T-cell (primary cell): ENCODE measurements around the genes NUCB1, BAX, CD37 and TSKS.

- PRO-cap, 7 experiments, result peak in 7 of 7 experiments; most common plus-strand start chr19:48900355 (in 4); most common minus-strand start chr19:48900167 (in 7)
Observed at GRCh38 chr19:48899659-48900514, at the start of gene NUCB1. Gene NUCB1, plus strand, starts transcription at chr19:48900312.

DNA sequence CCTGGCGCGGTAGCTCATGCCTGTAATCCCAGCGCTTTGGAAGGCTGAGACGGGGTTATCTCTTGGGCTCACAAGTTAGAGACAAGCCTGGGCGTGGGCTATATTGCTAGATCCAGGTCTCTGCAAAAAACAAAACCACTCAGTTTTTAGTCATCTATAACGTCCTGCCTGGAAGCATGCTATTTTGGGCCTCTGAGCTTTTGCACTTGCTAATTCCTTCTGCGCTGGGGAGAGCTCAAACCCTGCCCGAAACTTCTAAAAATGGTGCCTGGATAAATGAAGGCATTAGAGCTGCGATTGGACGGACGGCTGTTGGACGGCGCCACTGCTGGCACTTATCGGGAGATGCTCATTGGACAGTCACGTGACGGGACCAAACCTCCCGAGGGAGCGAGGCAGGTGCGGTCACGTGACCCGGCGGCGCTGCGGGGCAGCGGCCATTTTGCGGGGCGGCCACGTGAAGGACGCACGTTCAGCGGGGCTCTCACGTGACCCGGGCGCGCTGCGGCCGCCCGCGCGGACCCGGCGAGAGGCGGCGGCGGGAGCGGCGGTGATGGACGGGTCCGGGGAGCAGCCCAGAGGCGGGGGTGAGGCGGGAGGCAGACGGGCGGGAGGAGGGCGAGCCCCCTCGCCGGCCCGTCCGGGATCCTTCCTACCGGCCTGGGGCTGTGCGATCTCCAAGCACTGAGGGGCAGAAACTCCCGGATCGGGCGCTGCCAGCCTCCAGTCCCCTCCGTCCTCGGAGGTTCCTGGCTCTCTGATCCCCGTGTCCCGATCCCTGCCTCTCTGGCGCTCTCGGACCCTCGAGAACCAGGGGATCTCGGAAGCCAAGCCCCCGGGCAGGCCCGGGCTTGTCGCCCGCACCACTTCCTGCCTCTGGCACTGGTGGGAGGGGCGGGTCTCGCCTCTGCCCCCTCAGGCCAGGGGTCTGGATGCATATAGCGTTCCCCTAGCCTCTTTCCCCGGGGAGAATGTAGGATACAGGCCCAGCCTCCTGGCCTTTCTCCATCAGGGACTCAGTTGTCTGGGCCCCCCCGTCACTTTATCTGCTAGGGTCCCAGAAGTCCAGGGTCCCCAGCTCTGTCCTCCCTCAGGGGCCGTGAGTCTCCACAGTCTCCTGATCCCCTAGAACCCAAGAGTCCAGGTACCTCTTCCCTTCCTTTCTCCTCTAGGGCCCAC is at the start of gene BAX:
Gene BAX (plus strand): TSS at position 500 of the 1,179 bp plus-strand sequence.
- PRO-cap, 7 experiments, result peak in 7 of 7 experiments; most common plus-strand start position 500 of the sequence (in 7); most common minus-strand start position 884 of the sequence (in 2)

GRCh38 chr19:49020651-49020884 is 219 bp upstream of the ENSG00000268655 start:
- PRO-cap, 7 experiments, result no peak in any of the 7 experiments

GRCh38 chr19:49071730-49072561 is 553 bp downstream of the KCNA7 start:
- PRO-cap, 7 experiments, result no peak in any of the 7 experiments

- PRO-cap, 7 experiments, result no peak in any of the 7 experiments
Observed at GRCh38 chr19:49147975-49148700, 7.1 kb downstream of the HRC start.

- PRO-cap, 7 experiments, result no peak in any of the 7 experiments
Observed at GRCh38 chr19:49155701-49156533, 721 bp upstream of the HRC start.

GRCh38 chr19:49164925-49165769 is 7.6 kb downstream of the TRPM4 start:
- PRO-cap, 7 experiments, result no peak in any of the 7 experiments

- PRO-cap, 7 experiments, result no peak in any of the 7 experiments
Observed at GRCh38 chr19:49165770-49166521, 8.4 kb downstream of the TRPM4 start.

GRCh38 chr19:49225472-49225934 is 67.9 kb downstream of the TRPM4 start:
- PRO-cap, 7 experiments, result no peak in any of the 7 experiments

DNA sequence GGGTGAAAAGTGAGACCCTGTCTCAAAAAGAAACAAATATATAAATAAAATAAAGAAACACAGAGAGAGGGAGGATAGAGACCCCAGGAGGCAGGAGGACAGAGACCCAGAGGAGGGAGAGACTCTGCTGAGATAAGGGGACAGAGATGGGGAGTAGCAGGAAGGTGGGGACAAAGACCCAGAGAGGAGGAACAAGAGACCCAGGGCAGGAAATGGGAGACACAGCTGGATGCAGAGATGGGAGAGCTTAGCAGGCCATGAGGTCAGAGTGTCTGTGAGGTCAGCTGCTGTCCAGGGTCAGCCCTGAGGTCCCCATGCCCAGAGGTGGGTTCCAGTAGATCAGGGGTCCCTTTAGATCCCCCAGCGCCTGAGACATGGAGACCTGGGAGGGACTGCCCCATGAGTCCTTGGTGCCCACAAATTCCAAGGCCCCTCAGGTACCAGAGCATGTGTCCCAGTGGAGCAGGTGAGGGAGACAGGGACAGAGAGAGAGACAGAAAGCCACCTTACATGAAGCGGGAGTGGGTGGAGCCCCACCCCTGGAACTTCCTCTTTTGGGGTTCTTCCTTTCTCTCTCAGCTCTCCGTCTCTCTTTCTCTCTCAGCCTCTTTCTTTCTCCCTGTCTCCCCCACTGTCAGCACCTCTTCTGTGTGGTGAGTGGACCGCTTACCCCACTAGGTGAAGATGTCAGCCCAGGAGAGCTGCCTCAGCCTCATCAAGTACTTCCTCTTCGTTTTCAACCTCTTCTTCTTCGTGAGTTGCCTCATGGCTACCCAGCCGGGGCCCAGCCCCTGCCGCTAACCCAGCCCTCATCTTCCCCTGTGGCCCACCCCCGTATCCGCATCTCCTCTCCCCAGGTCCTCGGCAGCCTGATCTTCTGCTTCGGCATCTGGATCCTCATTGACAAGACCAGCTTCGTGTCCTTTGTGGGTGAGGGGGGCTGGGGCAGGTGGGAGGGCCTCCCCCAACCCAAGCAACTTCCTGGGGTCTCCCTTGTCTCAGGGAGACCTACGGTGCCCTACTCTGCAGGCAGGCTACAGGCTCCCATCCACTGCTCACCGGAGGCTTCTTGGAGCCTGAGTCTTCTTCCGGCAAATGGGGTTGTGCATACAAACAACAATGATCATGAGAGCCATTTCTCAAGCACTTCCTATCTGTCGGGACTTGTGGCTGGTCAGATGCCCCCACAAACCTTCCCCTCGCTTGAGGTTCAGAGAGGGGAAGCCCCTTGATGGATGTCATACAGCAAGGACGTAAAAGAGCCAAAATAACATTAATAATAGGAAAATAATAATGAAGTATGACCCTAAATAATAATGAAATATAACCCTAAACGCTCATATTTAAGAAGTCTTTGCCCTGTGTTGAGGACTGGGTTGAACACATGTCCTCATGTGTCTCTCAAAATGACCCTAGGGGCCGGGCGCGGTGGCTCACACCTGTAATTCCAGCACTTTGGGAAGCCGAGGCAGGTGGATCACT is at the start of gene CD37:
Gene CD37 (plus strand): TSS at position 550 of the 1,482 bp plus-strand sequence.
- PRO-cap, 7 experiments, result peak in 7 of 7 experiments; most common plus-strand start position 550 of the sequence (in 3); most common minus-strand start position 1,096 of the sequence (in 4)

GRCh38 chr19:49362871-49363244 is 642 bp upstream of the TEAD2 start:
- PRO-cap, 7 experiments, result no peak in any of the 7 experiments

DNA sequence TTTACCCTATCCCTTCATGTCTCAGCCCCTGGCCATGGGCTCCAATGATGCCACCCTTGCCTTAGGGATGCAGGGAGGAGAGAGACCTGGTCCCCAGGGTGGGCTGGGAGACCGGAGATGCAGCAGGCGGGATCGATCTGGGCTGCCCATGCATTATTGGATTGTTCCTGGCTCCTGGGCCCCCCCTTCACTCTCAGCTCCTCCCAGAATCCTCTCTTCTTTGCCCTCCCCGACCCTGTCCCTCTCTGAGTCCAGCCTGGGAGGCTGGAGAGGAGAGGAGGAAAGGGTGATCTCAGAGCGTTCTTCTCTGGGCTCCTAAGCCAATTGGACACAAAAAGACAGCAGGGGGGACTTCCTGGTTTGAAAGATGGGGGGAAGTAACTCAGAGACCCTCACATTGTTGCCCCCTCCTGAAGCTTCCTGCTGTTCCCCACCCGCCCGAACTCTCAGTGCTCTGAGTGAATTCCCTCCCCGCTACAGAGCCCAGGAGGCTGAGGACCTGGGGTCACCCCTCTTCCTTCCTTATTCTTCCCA is 5.9 kb downstream of the KASH5 start:
- PRO-cap, 7 experiments, result no peak in any of the 7 experiments

DNA sequence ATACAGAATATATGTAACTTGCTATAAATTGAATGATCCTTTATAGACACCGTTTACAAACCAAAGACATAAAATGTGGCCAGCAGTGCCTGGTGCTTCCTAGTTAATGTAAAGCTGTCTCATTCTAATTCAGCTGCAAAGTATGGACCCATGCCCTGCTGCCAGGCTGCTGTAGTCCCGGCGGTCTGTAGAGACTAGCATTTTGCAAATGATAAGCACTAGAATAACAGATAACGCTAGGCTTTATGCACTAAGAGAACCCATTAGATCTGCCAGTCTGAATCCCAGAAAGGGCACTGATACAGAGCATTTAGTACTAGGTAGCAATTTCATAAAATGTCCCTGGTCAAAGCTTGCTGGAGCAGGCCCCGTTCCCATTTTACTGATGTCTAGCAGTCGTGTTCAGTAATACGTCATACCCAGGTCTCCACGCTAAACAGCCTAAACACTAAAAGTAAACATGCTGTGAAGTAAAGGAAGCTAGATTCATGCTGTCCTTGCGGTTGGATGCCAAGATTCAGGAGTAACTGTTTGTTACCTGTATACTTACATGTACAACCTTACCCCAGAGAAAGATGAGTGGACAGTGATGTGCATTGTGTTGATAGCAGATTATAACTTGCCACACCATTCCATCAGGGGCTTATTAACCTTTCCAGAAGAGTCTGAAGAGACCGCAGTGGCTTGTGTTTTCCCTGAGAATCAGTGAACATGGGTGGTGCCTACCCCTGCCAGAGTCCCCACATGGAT is 3.7 kb upstream of the RPS11 start:
- PRO-cap, 7 experiments, result peak in 2 of 7 experiments; most common plus-strand start position 462 of the sequence (in 1)

- PRO-cap, 7 experiments, result no peak in any of the 7 experiments
Observed at GRCh38 chr19:49496595-49496930, 329 bp downstream of the RPS11 start.

- PRO-cap, 7 experiments, result no peak in any of the 7 experiments
Observed at GRCh38 chr19:49517048-49517504, 4.6 kb downstream of the FCGRT start.

DNA sequence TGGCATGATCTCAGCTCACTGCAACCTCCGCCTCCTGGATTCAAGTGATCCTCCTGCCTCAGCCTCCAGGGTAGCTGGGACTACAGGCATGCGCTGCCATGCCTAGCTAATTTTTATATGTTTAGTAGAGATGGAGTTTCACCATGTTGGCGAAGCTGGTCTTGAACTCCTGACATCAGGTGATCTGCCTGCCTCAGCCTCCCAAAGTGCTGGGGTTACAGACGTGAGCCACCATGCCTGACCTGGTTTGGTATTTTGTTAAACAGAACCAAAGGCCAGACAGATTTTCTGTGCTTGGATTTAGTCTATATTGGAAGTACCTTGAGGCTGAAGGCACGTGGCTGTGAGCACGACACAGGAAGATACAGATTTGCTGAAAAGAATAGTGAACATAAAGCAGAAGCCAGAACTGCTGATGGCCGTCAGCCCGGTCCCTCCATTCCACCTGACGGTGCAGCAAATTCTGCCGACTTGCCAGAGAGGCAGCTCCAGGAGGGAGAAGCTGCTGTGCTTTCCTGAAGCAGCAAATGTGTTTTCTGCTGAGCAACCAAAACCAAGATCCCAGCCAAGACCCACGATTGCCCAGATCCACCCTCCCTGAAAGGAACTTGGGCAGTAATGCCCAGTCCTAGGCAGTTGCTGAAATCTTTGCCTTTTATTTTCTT is 7.3 kb upstream of the RCN3 start:
- PRO-cap, 7 experiments, result no peak in any of the 7 experiments

DNA sequence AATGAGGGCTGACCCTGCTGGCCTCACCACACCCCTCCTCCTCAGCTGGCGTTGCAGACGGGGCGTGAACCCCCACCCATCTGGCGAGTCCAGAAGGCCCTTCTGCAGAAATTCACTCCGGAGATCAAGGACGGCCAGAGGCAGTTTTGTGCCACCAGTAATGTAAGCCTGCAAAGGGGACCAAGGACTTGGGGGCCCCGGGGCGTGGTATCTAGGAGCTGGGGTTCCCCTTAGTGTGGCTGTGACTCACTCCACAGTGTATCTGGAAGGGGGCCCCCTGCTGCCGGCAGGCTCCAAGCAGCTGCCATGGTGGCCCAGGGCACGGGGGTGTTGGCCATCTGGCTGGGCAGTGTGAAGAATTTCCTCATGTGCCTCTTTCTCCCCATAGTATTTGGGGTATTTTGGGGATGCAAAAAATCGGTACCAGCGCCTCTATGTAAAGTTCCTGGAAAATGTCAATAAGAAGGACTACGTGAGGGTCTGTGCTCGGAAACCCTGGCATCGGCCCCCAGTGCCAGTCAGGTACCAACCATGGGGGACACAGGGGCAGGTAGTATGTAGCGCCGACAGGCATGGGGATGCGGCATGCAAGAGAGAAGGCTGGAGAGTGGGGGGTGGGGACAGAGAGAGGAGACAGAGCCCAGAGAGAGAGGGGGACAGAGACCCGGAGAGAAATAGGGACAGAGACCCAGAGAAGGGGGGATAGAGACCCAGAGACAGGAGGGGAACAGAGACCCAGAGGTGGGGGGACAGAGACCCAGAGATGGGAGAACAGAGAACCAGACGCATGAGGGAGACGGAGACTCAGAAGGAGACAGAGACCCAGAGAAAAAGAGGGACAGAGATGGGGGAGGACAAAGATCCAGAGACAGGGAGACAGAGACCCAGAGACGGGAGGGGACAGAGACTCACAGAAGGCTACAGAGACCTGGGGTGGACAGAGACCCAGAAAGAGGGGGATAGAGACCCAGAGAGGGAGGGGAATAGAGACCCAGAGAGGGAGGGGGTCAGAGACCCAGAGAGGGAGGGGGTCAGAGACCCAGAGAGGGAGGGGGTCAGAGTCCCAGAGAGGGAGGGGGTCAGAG is 23.8 kb downstream of the PRR12 start:
- PRO-cap, 7 experiments, result no peak in any of the 7 experiments

GRCh38 chr19:49635312-49636543 is 4.2 kb downstream of the RRAS start:
- PRO-cap, 7 experiments, result no peak in any of the 7 experiments

GRCh38 chr19:49654287-49654495 is 11.5 kb downstream of the IRF3 start:
- PRO-cap, 7 experiments, result no peak in any of the 7 experiments

DNA sequence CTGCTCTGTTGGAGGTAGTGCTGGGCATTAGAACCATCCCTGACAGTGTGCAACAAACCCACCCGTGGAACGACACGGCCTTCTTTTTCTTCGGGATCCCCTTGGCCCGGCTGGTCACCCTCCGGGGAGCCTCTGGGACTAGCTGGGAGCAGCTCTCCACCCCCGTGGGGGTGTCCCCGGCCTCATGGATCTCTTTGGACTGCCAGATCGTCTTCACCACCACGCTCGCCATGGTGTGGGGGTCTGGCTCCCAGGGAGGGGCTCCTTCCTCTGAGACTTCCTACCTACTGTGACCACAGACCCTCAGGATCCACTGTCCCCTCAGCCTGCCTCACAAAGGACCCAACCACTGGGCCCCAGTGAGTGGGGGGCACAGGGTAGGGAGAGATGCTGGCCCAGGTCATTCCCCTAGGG is at the start of gene TSKS:
Gene TSKS (minus strand): TSS at position 291 of the 414 bp plus-strand sequence.
- PRO-cap, 7 experiments, result no peak in any of the 7 experiments